Caco-2 (cell line): ENCODE measurements around the genes CHMP6 and FAAP100.

DNA sequence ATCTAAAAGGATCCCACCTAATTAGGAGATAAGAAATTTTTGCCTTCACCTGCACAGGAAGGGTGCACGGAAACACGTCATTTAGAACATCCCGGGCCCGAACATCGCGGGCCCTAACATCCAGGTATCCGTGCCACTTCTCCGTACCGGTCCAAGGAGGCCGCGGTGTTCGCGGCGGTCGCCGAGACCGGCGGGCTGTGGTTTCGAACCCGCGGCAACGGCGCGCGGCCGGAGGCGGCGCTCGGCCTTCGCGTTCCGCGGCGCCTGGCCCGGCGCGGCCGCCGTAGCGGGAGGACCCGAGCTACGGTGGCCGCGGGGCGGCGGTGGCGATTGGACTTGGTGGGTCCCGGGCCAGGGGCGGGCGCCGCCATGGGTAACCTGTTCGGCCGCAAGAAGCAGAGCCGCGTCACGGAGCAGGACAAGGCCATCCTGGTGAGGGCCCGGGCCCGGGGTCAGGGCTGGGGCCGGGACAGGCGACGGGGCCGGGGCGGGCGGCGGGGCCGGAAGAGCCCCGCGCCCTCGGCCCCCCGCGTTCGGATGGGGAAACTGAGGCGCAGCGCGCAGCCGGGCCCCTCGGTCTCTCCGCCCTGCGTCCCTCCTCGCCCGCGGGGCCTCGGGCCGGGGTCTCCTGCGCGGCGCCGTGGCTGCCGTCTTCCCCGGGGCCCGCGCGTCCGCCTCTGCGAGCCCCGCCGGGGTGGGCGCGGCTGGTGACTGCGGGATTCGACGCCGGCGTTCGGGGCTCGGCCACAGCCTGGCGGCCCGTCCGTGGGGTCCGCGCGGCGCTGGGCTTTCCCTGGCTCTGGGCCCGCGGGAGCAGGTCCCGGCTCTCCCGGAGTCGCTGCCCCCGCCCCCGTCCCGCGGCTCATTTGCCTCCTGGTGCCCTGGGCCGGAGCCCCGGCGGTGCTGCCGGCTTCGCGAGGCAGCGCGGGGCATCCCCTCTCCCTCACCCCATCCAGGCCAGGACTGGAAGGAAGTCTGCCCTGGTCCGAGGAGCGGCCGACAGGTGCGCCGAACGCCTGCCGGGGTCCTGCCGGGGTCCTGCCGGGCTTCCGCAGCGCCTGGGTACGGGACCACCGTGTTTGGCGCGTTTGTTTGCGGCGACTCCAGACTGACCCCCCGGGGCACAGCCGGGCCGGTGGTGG is at the start of gene CHMP6:
Gene CHMP6, plus strand, starts transcription at position 292 of the 1,142 bp plus-strand sequence.
- PRO-cap, result unidirectional peak, plus-strand start at position 144 of the sequence; bidirectional peak, plus-strand start at position 292 of the sequence, minus-strand start at position 259 of the sequence; bidirectional peak, plus-strand start at position 716 of the sequence, minus-strand start at position 681 of the sequence; unidirectional peak, minus-strand start at position 801 of the sequence
- RRBS, result 15% methylated on average over 105 of the region's 150 CpGs

GRCh38 chr17:81020644-81021303 is 14.2 kb upstream of the BAIAP2 start:
- PRO-cap, result no peak
- RRBS, result 94% methylated on average over 6 of the region's 25 CpGs

- PRO-cap, result no peak
- RRBS, result 92% methylated on average over 13 of the region's 29 CpGs
Measured at GRCh38 chr17:81027672-81028253, 7.2 kb upstream of the BAIAP2 start.

- PRO-cap, result no peak
- RRBS, result no CpG with 5 or more reads among the region's 19 CpGs
Measured at GRCh38 chr17:81112981-81113565, 52.2 kb upstream of the PVALEF start.

DNA sequence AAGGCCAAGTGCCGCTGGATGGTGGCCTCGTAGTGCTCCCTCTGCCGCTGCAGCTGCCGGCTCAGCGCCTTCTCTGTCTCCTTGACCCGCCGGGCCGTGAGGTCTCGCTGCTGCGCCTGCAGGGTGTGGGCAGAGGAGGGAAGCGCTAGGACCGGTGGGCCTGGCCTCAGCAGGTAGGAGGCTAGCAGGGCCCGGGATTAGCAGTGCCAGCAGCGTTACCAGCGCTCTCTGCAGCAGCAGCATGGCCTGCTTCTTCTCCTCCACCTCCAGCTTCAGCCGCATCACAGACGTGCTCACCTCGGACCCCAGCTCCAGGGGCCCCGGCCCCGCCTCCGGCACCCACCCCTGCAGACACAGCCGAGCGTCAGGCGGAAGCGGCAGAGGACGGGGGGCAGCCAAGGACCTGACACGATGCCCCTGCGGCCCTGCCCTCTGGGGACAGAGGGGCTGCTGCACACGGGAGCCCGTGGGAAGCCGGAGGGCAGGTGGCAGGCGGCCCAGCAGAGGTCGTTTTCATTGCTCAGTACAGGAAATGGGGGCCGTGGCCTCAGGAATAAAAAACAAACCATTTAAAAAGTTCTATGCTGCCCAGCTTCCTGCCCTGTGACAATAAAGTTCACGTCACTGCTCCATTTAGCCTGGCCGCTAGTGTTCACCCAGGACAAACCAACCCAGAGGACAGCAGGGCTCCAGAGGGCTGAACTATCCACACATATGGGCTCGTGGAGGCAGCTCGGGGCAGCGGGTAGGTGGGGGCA is 25.9 kb downstream of the CEP131 start:
- PRO-cap, result no peak
- RRBS, result 97% methylated on average over 13 of the region's 39 CpGs

DNA sequence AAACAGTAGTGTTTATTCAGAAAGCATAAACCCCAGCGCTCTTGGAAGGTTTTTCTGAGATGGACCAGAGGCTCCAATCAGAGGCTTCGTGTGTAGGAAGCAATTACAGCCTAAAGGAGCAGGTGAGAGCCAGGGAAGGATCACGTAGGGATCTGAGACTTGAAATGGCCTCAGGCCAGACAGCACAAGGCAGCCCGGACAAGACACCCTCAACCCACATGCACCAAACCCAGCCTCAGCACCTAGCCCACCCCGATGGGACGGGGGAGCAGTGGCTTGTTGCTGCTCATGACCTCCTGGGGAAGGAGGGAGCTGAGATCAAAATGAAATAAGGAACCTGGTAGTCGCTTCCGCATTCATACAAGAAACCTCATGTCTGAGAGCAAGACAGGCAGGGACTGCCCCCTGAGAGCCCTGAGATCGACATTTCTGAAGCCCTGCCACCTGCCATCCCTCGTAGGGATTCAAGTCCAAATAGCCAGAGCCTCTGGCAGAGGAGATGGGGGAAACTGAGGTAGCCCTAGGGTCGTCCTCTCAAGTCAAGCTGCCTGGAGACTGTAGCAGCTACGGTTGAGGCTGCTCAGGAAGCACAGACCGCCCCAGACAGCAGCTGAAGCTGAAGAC is 5.6 kb upstream of the CEP131 start:
- PRO-cap, result no peak
- RRBS, result no CpG with 5 or more reads among the region's 13 CpGs

GRCh38 chr17:81251756-81253008 is 13.1 kb downstream of the NDUFAF8 start:
- PRO-cap, result no peak
- RRBS, result no CpG with 5 or more reads among the region's 45 CpGs

- PRO-cap, result no peak
- RRBS, result 95% methylated on average over 4 of the region's 55 CpGs
Measured at GRCh38 chr17:81284968-81286364, 9.6 kb downstream of the SLC38A10 start.

DNA sequence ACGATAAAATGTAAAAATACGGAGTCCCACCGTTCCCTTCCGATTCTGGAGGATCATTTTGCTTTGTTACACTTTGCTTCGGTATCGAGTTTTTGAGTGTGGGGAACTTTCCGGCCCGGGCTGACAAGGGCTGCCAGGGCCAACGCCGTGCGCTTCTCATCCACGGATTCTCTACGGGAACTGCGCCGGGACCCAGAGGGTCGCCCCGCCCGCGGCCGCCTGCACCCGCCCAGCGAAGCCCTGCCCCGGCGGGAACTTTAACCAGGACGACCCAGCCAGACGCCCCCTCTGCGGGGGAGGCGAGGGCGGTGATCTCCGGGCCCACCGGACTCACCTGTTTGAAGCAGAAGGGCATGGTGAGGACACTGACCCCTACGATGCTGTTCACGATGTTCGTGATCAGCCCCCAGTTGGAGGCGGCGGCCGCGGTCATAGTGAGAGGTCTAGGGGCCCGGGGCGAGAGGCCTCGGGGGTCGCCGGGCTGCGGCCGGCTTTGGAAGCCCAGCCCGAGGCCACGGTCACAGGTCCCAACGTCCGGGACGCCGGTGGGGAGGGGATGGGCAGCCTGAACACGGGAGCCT is 528 bp downstream of the SLC38A10 start:
- PRO-cap, result bidirectional peak, plus-strand start at position 278 of the sequence, minus-strand start at position 173 of the sequence
- RRBS, result 3% methylated on average over 35 of the region's 52 CpGs

DNA sequence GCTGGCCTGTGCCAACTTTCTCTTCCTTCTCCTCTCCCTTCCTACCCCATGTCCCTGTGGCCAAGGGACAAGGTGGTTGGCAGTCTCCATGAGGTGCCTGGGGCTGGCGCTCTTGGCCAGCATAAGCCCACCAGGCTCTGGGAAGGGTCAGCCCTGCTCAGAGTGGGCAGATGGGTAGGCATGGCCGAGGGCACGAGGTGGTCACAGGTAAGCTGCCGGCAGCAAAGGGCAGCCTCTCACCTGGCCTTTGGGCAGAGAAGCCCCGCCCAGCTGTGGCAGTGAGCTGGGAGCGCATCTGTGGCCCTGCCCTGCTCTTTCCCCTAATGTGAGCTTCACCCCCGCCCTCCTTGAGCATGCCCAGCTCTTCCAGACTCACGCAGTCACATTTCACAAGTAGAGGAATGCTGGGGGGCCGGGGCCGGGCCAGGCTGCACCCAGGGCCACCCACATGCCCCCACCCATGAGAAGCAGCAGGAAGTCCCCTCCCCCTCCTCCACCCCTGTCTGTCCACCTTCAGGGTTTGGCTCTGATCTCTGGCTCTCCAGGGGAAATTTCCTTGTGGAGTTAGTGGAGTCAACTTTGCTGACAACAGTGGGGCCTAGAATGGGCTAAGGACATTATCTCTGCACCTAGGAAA is 40.7 kb upstream of the SLC38A10 start:
- PRO-cap, result no peak
- RRBS, result no CpG with 5 or more reads among the region's 10 CpGs

DNA sequence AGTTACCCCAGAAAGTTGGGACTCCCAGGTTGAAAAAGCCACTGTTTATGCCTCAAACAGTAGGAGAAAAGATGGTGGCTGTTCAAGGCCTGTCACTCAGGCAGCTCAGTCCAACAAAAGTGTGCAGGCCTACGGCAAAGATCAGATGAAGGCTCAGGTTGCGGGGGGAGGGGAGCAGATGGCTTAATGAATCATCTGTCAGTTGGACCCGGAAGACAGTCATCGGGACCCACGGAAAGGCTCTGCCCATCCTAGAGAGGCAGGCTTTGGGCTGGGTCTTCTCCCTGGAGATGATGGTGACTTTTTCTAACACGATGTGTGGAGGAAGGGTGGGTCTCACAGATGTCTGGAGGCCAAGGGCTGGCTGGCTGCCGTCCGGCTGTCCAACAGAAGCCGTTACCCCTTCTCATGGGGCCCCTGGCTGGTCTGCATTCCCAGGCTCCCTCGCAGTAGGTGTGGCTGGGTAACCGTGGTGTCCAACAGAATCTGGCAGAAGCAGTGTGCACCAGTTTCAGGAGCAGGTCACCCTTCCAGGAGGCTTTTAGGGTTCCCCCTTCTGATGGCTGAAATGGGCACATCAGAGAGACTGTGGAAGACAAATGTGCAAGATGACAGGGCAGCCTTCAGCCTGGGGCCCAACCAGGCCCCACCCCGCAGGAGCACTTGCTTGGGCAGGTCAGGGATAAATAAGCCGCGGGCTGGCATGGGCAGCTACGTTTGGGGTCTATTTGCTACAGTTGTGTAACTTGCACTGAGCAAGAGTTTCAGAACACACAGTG is 45.2 kb upstream of the BAHCC1 start:
- PRO-cap, result no peak
- RRBS, result no CpG with 5 or more reads among the region's 15 CpGs

- PRO-cap, result bidirectional peak, plus-strand start at chr17:81386982, minus-strand start at chr17:81386919; bidirectional peak, plus-strand start at chr17:81387455, minus-strand start at chr17:81387287
- RRBS, result 4% methylated on average over 70 of the region's 104 CpGs
Measured at GRCh38 chr17:81386850-81387731, 8.2 kb upstream of the BAHCC1 start.

DNA sequence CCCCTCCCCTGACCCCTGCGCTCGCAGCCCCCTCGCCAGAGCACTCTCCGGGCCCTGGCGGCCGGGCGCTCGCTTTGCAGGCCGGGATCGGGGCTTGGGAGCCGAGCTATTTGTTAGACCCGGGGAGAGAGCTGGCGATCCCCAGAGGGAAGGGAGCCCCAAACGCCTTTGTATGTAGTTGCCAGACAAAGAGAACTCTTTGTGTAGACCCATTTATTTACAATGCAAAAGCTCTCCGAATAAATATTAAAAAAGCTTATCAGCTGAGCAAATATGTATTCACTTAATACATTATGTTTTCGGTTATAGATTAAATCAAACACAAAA is 2.4 kb downstream of the BAHCC1 start:
- PRO-cap, result bidirectional peak, plus-strand start at position 38 of the sequence, minus-strand start at position 49 of the sequence; bidirectional peak, plus-strand start outside the sequence, minus-strand start at position 187 of the sequence
- RRBS, result 2% methylated on average over 7 of the region's 16 CpGs

DNA sequence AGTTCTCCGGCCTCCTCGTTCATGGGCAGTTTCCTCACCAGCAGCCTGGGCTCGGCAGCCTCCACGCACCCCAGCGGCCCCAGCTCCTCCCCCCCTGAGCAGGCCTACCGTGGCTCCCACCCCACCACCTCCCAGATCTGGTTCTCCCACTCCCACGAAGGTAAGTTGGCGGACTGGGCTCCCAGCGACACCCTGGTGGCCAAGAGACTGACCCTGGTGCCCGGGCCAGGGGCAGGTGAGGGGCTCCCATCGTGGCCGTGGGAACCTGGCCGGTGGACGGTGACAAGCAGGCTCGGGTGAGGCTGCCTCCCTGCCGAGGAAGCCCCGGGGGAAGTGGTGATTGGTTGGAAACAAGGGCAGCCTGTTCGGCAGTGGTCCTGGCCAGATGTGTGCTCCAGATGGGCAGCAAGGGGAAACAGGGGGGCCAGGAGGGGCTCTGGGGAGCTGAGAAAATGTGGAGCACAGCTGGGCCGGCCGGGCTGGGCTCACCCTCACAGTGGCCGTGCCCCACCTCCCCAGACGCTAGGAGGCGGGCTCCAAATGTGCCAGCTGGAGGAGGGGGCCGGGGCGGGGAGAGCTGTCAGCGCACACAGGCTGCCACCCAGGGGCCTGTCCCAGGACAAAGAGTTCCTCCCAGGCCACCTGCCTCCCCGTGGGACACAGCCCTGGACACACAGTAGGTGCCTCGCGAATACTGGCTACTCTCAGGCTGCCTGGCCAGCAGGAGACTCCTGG is 31.7 kb downstream of the BAHCC1 start:
- PRO-cap, result no peak
- RRBS, result no CpG with 5 or more reads among the region's 29 CpGs

- PRO-cap, result no peak
- RRBS, result 73% methylated on average over 1 of the region's 29 CpGs
Measured at GRCh38 chr17:81458126-81458745, 54.4 kb downstream of the ACTG1 start.

DNA sequence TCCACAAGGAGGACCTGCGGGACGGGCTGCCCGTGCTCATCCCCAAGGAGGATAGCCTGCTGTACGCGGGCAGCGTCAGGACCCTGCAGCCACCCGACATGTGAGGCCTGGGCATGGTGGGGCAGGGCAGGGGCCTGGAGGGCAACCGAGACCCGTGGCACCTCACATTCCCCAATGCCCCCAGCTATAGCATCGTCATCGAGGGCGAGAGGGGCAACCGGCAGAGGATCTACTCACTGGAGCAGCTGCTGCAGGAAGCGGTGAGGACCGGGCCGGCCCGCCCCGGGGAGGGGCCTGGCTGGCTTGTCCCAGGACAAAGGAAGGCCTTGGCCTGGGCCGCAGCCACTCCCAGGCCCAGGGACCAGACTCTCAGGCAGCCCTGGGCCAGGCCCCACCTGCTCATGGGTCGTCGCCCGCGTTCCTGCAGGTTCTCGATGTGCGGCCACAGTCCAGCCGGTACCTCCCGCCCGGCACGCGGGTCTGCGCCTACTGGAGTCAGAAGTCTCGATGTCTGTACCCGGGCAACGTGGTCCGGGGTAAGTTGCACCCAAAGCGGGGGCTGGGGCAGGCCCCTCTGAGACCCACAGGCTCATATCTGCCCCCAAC is 53.4 kb downstream of the ACTG1 start:
- PRO-cap, result no peak
- RRBS, result 97% methylated on average over 13 of the region's 36 CpGs

- PRO-cap, result no peak
- RRBS, result no CpG with 5 or more reads among the region's 61 CpGs
Measured at GRCh38 chr17:81460846-81461601, 51.6 kb downstream of the ACTG1 start.

- PRO-cap, result bidirectional peak, plus-strand start at chr17:81552439, minus-strand start at chr17:81552353
- RRBS, result 2% methylated on average over 54 of the region's 68 CpGs
Measured at GRCh38 chr17:81552274-81552802, at the start of gene FAAP100. Gene FAAP100, minus strand, starts transcription at chr17:81552353.

DNA sequence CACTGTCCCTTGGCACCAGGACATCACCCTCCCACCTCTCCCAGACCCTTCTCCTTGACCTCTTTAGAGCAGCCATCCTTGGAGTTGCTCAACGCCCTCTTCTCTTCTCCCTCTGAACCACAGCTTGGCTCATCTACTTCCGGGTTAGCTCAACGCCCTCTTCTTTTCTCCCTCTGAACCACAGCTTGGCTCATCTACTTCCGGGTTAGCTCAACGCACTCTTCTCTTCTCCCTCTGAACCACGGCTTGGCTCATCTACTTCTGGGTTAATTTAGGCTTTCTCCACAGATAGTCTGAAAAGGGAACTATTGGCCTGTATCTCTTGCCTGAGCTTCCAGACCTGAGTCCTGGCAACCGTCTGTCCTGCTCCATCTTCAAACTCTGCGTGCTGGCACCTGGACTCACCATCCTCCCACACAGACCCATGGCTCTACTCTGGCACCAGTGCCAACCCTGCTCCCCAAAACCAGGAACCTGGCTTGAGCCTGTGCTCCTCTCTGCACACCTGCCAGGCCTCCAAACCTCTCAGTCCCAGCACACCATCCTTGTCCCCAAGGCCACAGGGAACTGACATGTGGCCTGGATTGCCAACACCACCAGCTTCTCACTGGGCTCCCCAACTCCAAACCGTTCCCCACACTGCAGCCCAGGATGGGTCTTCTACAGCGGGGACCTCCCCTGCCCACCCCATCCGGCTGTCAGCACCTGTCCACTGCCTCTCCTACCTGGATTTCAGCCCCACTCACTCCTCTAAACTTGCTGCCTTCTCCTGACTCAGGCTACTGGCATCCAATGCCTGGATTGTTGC is 25.4 kb upstream of the FAAP100 start:
- PRO-cap, result no peak
- RRBS, result 89% methylated on average over 1 of the region's 11 CpGs

- PRO-cap, result no peak
- RRBS, result 100% methylated on average over 2 of the region's 9 CpGs
Measured at GRCh38 chr17:81689233-81689432, 5.3 kb downstream of the HGS start.